ENCODE data around the genes GAGE12E and GSPT2.

DNA sequence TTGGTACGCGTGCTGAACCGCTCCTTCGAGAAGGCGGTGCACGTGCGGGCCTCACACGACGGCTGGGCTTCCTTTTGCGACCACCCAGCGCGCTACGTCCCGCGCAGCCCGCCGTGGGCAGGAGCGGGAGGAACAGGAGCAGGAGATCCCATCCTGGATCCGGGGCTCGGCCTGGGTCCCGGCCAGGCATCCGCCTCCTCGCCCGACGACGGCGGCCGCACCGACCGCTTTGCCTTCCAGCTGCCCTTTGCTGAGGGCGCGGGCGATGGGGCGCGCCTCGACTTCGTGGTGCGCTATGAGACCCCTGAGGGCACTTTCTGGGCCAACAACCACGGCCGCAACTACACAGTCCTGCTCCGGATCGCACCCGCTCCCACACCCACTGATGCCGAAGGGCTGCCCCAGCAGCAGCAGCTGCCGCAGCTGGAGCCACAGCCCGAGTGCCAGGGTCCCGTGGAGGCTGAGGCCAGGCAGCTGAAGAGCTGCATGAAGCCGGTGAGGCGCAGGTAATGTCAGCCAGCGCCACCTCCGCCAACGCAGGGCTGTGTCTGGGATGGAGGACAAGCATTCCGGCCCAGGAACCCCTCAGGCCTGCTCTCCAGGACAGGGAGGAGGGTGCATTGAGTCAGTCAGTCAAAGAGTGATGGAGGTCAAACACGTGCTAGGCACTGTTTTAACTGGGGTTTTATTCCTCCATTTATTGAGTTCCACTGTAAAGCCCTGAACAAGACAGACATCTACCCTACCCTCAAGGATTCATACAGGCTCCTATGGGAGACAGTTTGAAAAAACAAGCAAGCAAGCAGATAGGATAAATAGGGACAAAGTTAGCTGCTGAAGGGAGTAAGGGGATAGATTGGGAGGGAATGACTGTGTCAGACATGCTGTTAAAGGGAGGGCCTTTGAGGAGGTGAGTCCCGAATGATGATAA is 1.0 kb downstream of the PPP1R3F start:
- PRO-cap, result no peak

- PRO-cap, result no peak
These were observed at the start of gene GAGE12E for GRCh38 chrX:49551016-49551586. GAGE12E (plus strand) TSS chrX:49551289.

GRCh38 chrX:49926116-49926830 is 3.9 kb downstream of the CLCN5 start:
- PRO-cap, result no peak

- PRO-cap, result no peak
These were observed 7.1 kb upstream of the NUDT10 start for GRCh38 chrX:51325444-51325956.

DNA sequence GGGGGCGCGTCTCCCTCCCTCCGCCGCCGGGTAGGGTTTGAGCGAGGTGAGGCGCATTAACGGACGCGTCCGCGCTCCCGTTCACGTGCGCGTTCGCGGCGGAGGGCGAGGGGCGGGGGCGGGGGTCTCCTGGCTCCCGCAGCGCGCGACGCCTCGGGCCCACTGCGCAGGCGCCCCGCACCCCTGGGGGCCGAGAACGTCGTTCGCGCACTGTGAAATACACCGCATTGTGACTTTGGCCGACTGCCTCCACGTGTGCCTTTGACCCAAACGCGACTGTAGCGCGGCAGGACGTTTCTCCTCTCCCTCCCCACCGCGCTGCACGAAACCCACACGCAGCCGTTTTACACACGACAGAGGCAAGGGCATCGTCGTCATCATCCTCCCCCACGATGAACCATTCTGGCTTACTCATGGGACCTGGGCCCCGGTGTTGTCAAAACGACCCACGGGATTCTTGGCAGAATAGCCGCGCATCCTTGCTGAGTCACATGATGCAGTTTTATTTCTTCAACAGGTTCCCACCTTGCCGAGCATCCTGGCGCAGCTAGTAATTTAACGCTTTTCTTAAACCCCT is 475 bp upstream of the NUDT11 start:
- PRO-cap, result no peak

- PRO-cap, result unidirectional peak, plus-strand start at chrX:51743420
These were observed at the start of gene GSPT2 for GRCh38 chrX:51743010-51744108. GSPT2 (plus strand) TSS chrX:51743442.

GRCh38 chrX:51850815-51851162 is 42.6 kb upstream of the MAGED1 start:
- PRO-cap, result no peak

- PRO-cap, result no peak
These were observed 8.1 kb downstream of the MAGED1 start for GRCh38 chrX:51901365-51902074.

GRCh38 chrX:53073030-53073855 is 8.9 kb upstream of the TSPYL2 start:
- PRO-cap, result no peak

- PRO-cap, result no peak
These were observed 540 bp downstream of the TSPYL2 start for GRCh38 chrX:53082469-53083344.

- PRO-cap, result no peak
These were observed 34.7 kb downstream of the KDM5C start for GRCh38 chrX:53189984-53190972.

DNA sequence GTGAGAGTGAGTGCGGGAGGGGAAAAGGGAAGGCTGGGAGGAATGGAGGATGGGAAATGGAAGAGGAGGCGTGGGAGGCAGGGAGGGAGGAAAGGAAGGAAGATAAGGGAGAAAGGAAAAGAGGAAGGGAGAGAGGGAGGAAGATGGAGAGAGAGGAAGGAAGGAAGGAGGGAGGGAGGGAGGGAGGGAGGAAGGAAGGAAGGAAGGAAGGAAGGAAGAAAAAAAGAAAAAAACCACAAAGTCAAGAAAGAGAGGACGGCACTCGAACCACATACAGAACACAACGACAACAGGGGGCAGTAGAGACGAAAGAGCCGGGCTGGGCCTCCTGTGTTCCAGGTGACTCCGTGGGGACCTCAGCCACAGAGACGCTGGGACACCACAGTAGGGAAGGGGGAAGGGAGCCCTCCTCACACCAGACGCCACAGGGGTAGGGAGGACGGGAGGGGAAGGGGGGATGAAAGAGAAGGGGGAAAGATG is 41.4 kb downstream of the IQSEC2 start:
- PRO-cap, result no peak

DNA sequence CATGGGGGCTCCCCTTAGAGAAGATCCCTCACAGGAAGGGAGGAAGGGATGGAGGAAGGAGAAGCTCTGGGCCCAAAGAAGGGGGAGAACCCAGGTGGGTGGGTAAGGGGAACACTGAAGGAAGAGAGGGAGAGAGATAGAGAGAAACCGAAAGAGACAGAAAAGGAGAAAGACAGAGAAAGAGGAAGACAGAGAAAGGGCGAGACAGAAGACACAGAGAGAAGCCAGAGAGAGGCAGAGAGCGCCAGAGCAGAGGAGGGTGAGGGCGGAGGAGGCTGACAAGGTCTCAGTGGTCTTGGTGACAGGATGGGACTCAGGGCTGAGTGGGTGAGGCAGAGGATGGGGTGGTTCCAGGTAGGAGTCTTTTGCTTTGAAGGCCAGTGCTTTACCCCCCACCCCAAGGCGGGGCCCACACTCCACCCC is 40.9 kb downstream of the IQSEC2 start:
- PRO-cap, result no peak

DNA sequence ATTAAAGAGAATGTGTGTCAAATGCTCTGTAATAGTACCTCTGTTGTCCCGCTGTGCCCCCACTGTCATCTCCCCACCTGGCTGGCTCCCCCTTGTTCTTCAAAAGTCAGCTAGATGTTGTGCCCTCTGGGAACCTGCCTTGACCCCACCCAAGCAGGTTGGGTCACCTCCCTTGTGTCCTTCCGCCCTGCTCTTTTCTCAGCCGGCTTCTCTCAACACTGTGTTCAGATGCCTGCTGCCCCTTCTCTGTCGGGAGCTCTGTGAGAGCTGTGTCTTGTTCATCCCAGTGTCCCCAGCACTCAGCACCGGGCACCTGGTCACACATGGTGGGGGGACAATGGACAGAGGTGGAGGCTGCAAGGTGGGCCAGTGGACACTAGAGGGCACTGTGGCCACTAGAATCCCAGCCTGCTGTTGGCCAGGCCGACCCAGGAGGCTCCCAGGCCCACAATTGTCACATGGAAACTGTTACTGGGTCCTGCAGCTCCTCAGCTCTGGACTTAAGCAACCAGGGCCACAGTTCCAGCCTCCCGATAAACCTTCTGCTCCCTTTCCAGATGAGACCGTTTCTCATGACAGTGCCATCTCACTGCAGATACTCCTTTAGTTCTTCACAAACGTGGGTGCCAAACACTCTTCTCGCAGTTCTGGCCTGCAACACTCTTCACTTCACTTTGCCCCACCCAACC is 36.6 kb downstream of the IQSEC2 start:
- PRO-cap, result no peak

DNA sequence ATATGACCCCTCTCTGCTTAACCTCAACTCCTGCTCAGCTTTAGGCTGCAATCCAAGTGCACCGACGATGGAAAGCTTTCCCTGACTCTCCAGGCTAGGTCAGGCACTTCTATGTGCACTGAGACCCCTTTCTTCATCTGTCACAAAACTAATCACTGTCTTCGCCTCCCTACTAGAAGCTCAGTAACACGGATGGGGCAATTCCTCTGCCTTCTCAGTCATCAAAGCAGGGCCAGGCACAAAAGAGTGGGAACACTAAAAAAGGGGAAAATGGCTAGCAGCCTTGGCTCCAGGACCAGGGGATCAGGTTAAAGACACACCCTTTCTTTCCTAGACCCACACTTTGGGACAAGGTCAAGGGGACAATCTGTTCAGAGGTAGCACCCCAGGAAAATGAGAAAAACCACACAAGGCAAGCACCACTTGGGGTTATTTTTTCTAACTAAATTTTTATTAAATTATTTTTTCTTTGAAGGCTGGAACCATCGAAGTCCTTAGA is 97.6 kb upstream of the HSD17B10 start:
- PRO-cap, result no peak

GRCh38 chrX:53558472-53559109 is 124.4 kb upstream of the HSD17B10 start:
- PRO-cap, result no peak

- PRO-cap, result unidirectional peak, minus-strand start at chrX:53745449
These were observed 58.7 kb upstream of the HUWE1 start for GRCh38 chrX:53745346-53745579.

- PRO-cap, result no peak
These were observed 552 bp upstream of the FAM120C start for GRCh38 chrX:54183619-54183992.

DNA sequence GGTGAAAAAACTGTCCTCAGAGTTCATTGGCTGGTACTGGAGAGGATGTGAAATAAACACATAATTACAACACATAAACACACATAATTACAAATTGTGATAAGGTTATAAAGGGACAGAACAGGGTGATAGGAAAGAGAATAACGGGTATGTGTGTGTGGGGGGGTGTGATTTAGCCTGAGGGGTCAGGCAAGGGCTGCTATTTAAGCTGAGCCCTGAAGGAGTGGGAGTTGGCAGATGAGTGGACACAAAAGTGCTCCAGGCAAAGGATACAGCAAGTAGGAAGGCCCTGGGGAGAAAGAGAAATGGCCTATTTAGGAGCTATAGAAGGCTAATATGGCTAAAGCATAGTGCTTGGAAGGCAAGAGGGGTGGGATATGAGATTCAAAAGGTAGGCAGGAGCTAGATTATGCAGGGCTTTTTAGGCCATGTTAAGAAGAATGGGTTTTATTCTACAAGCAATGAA is 3.2 kb upstream of the FGD1 start:
- PRO-cap, result no peak

DNA sequence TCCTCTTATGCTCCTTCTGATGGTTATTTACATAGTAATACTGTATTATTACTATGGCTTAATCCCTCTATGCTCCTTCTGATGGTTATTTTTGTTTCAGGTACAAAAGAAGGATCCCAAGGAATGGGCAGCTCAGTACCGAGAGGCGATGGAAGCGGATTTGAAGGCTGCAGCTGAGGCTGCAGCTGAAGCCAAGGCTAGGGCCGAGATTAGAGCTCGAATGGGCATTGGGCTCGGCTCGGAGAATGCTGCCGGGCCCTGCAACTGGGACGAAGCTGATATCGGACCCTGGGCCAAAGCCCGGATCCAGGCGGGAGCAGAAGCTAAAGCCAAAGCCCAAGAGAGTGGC is 7.6 kb downstream of the MAGED2 start:
- PRO-cap, result no peak

Data from parotid gland (tissue), 1 donor.